ENCODE data around the gene WASHC1.

- PRO-cap, result no peak
- RRBS, result no CpG with 5 or more reads among the region's 34 CpGs
Measured at GRCh38 chr9:29177-29501, at the start of gene WASHC1. Gene WASHC1 (minus strand): TSS chr9:29456.

DNA sequence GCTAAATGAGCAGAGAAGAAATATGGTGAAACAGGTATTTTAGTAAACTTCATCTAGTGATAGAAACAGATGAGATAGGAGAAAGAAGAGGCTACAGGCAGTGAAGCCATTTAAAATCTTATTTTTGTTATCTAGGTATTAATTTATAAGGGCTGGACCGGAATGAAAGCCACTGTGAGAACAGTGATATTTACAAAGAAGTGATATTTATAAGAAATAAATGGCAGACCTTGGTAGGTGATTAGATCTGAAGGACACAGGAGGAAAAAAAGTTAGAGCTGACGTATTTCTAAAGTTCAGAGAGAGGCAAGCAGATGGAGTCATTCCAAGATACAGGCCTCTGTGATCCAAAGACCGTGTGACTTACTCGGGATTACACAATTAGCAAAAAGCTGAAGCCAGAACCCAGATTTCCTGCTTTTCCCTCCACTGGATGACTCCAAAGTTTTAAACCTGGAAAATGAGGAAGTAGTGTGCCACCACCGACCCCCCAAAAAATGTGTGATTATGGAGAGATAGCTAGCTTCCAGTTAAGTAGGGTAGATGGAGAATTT, 3.2 kb upstream of the DOCK8 start:
- PRO-cap, result no peak
- RRBS, result no CpG with 5 or more reads among the region's 5 CpGs

- PRO-cap, result no peak
- RRBS, result no CpG with 5 or more reads among the region's 4 CpGs
Measured at GRCh38 chr9:219721-220177, 5.1 kb downstream of the DOCK8 start.

- PRO-cap, result no peak
- RRBS, result no CpG with 5 or more reads among the region's 4 CpGs
Measured at GRCh38 chr9:618634-619061, 114.2 kb downstream of the KANK1 start.

- PRO-cap, result no peak
- RRBS, result no CpG with 5 or more reads among the region's 11 CpGs
Measured at GRCh38 chr9:682496-683235, 158.8 kb upstream of the DMRT1 start.

GRCh38 chr9:683290-683770, 158.2 kb upstream of the DMRT1 start:
- PRO-cap, result no peak
- RRBS, result no CpG with 5 or more reads among the region's 2 CpGs

GRCh38 chr9:708077-709108, 133.1 kb upstream of the DMRT1 start:
- PRO-cap, result bidirectional peak, plus-strand start at chr9:708455, minus-strand start at chr9:708447; bidirectional peak, plus-strand start at chr9:708844, minus-strand start at chr9:708665
- RRBS, result no CpG with 5 or more reads among the region's 14 CpGs

DNA sequence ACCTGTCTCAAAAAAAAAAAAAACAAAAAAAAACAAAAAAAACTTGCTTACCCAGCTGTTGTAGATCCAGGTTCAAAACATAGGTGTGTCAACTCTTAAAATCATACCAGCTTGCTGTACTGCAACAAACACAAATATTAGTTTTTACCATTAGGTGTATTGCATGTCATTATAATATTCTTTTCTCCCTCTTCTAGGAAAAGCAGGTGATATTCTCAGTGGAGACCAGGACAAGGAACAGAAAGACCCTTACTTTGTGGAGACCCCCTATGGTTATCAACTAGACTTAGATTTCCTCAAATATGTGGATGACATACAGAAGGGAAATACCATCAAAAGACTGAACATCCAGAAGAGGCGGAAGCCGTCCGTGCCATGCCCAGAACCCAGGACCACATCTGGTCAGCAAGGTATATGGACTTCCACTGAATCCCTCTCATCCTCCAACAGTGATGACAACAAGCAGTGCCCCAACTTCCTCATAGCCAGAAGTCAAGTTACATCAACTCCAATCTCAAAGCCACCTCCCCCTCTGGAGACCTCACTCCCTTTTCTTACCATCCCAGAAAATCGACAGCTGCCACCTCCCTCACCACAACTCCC, 130.8 kb upstream of the DMRT1 start:
- PRO-cap, result no peak
- RRBS, result no CpG with 5 or more reads among the region's 4 CpGs

DNA sequence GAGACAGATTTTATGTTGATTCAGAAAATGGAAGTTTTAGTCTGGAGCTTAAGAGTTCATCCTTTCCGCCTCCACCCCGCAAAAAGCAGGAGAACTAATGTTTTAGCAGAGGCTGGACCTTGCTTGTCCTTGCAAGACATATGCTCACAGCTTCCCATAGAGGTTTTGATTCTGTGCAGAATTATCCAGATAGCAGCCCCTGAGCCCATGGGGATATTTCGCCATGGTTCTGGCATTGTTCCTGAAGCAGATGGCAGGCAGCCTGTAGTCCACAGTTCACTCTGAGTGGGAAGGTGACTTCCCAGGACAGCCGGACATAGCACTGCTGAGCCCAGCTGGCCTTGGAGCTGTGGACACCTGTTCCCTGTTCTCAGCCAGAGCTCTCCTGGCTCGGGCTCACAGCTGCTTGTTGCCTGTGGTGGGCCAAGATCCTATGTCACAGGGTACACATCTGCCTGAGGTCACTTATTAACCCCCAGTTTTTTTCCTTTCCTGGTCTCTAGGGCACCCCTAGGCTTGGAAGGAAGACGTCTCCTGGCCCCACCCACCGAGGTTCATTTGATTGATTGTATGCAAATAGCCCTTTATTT, 96.7 kb upstream of the DMRT1 start:
- PRO-cap, result no peak
- RRBS, result no CpG with 5 or more reads among the region's 7 CpGs

DNA sequence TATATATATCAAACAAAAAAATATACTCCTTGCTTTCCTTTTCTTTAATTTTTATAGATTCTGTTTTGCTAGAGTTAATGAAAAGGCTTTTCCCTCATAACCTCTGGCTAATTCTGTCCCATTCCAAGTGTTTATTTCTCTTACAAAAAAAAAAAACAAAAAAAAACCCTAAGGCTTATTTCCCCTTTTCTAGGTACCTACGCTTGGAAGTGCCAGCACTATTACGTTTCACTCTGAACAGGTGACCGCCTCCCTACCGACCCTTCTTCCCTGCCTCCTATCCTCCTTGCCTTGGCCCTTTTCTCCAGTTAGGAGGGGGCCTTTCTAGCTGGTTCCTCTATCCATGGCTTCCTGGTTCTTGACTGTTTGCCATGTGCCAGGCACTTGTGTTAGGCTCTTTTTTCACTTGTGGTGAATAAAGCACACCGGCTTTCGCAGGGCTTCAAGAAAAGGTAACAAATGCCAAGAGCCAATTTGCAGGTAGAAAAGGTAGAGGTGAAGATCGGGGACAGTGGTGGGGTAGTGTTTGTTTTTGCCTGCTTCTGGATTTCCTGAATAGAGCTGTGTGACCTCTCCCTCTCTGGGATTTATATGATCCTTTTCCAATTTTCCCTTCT, 23.3 kb upstream of the DMRT1 start:
- PRO-cap, result no peak
- RRBS, result no CpG with 5 or more reads among the region's 7 CpGs

GRCh38 chr9:967393-967953, 9.0 kb upstream of the DMRT3 start:
- PRO-cap, result no peak
- RRBS, result no CpG with 5 or more reads among the region's 7 CpGs

DNA sequence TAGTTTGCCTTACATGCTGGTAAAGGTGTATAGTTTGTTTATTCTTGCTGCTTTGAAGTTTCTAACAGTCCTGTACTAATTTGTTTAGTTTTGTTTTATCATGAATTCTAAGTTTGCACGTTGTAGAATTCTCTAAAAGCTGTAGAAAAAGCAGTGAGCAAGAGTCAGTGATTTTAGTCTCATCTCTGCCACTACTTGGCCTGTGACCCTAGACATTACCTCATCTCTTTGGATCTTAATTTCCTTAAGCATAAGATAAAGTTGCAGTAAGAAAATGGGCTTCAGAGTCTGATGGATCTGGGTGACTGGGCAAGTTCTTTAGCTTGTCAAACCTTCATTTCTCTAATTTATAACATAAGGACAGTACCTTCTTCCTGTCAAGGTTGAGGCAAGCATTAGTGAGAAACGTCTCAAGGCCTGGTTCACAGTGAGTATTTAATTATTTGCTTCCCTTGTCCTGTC, 247.9 kb downstream of the DMRT2 start:
- PRO-cap, result no peak
- RRBS, result no CpG with 5 or more reads among the region's 2 CpGs

DNA sequence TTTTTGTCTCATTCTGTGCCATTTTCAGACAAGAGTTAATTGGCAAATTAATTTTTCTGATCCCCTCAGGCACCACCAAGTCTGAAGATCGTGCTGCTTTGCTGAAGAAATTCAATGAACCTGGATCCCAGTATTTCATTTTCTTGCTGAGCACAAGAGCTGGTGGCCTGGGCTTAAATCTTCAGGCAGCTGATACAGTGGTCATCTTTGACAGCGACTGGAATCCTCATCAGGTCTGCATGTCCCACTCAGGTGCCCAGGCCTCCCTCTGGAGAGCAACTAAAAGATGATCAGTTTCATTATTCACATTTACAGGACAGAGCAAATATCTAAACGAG, 95.0 kb downstream of the SMARCA2 start:
- PRO-cap, result no peak
- RRBS, result no CpG with 5 or more reads among the region's 3 CpGs

DNA sequence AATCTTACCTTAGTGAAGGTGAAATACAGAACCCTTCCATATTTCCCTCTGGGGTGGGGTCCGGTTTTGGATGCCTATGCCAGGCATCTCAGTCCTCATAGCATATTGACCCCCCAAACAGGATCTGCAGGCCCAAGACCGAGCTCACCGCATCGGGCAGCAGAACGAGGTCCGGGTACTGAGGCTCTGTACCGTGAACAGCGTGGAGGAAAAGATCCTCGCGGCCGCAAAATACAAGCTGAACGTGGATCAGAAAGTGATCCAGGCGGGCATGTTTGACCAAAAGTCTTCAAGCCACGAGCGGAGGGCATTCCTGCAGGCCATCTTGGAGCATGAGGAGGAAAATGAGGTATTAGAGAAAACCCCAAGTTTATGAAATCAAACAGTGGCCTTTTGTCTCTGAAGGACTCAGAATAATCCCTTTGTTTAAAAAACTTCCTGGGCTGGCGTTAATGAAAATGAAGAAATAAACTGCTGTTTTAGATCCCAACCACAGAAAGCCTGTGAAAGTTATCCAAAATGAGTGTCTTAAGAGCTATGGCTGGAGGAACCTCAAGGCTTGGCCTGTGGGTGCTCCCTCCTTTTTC, 100.6 kb downstream of the SMARCA2 start:
- PRO-cap, result no peak
- RRBS, result no CpG with 5 or more reads among the region's 16 CpGs

DNA sequence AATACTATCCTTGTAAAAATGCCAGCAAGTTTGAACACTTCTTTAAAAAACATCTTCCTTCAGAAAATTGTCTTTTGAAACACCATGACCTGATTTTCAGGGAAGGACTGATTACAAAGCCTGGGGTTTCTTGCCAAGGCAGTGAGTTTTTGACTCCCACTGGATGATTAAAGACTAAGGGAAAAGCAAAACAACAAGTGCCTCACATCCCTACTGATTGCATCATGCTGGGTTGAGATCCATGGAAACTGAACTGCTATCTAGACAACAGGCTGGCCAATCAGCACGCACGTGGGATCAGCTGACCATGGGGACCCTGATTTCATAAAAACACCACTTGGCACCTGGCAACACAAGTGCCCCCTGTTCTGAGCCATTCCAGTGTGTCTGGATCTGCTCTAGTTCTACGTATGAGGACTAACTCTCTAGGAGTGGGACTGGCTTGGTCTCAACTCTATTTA, 212.3 kb downstream of the SMARCA2 start:
- PRO-cap, result no peak
- RRBS, result no CpG with 5 or more reads among the region's 3 CpGs

- PRO-cap, result bidirectional peak, plus-strand start at chr9:2242861, minus-strand start at chr9:2242603
- RRBS, result no CpG with 5 or more reads among the region's 15 CpGs
Measured at GRCh38 chr9:2242669-2243414, 227.7 kb downstream of the SMARCA2 start.

GRCh38 chr9:2424440-2425245, 196.9 kb upstream of the VLDLR start:
- PRO-cap, result no peak
- RRBS, result no CpG with 5 or more reads among the region's 7 CpGs

DNA sequence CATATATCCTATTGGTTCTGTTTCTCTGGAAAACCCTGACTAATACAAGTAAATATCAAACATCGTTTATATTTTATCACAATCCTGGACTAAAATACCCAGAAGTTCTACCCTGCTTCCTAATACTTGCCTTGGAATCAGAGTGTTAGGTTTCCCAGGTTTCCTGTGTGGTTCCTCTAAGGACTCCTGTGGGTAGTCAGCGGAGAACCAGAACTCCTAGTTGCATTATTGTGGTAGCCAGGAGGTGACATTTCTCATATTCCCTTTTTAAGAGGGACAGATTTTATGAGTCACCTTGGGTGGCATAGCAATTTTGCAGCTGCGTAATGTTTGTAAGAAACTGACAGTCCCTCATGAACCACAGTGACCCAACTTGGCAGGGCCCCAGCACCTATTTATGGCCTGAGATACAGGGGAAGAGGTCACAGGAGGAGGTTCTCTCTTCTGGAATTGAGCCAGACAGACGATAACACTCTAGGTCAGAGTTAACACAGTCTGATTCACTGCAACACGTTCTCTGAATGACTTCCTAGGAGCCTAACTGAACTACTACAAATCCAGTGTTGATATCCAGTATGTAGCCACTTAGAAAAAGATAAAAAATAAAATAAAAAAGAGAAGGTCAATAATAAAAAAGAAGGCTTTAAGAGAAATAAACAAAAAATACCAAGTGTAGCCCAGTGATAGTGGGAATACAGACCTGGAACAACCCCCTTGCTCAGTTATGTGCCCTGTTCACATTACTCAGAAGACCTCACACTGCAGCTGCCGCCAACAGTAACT, 50.9 kb upstream of the VLDLR start:
- PRO-cap, result no peak
- RRBS, result no CpG with 5 or more reads among the region's 6 CpGs

GRCh38 chr9:2654586-2655318, 33.2 kb downstream of the VLDLR start:
- PRO-cap, result no peak
- RRBS, result no CpG with 5 or more reads among the region's 6 CpGs

DNA sequence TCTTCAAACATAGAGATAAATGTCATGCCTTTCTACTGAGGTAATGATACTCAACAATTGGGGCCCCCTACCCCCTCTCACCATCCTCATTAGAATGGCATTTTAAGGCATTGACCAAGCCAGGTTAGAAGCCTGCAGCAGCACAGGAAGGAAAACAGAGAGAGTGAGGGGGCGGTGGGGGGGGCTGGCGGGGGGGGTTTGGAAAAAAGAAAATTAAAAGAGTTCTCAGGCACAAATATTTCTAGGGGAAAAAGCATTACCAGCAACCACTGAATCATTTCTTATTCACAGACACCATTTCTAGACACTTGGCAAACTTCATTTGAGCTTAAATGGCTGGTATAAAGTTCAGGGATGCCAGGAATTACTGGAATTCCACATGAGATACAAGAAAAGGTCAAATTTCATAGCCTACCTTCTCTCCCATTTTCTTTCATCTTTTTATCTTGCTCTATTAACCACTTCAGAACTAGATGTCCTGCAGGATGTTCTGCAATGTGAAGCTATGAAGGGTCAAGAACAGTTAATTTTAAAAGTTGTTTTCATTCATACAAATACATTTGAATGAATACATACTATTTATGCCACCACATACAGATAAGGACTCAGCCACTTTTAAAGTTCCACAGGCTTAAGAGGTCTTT, 33.8 kb downstream of the PUM3 start:
- PRO-cap, result no peak
- RRBS, result no CpG with 5 or more reads among the region's 2 CpGs